Mesenchymal stem cell of adipose (primary cell): ENCODE measurements around a stretch of chr15.

DNA sequence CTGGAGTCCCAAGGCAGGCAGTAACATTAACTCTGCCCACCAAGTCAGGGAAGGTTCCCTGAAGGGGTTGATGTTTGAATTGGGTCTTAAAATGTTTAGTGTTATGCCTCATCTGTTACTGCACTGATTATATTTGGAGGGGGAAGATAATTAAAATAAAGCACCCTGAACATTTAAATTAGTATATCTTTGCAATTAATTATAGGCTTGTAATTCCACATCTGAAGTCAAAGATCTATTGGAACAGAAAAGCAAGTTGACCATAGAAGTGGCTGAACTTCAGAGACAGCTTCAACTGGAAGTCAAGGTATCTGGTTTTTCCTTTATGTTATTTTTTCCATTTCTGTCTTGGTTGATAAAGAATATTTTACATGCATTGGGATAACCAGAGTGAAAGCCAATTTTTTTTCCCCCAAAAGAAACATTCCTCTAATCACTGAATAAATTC lies 75.0 kb downstream of the CGNL1 start:
- CAGE, long polyA plus RNA, result no peak

DNA sequence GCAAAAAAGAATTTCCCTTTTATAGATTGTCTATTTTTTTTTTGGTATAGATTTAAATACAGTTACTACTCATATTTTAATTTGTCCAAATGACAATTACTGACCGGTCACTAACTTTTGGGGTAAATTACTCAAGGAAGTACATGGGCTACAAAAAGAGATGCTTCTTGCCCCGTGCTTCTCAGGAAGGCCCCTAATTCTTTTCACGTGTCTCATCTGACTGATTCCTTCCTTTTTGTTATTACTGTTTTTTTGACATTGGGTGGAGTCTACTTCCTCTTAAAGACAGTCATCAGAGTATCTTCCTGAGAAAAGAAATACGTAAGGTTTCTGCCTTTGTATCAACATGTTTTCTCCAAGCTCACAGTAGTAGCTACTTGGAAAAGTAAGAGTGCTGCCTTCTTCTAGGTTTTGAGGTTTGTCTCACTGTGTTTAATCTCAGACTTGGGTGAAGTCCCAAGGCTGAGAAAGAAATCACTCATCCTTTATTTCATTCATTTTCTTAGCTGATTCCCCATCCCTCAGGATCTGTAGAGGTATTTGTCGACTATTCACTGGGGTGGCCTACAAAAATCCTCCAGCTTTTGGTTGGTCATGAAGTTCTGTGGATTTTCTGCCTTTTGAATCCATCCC lies 4.6 kb upstream of the MYZAP start:
- CAGE, long polyA plus RNA, result no peak

GRCh38 chr15:57591256-57591638 lies 457 bp upstream of the MYZAP start:
- CAGE, long polyA plus RNA, result no peak

- CAGE, long polyA plus RNA, result no peak
Measured at GRCh38 chr15:57603892-57605075, 12.6 kb downstream of the MYZAP start.

DNA sequence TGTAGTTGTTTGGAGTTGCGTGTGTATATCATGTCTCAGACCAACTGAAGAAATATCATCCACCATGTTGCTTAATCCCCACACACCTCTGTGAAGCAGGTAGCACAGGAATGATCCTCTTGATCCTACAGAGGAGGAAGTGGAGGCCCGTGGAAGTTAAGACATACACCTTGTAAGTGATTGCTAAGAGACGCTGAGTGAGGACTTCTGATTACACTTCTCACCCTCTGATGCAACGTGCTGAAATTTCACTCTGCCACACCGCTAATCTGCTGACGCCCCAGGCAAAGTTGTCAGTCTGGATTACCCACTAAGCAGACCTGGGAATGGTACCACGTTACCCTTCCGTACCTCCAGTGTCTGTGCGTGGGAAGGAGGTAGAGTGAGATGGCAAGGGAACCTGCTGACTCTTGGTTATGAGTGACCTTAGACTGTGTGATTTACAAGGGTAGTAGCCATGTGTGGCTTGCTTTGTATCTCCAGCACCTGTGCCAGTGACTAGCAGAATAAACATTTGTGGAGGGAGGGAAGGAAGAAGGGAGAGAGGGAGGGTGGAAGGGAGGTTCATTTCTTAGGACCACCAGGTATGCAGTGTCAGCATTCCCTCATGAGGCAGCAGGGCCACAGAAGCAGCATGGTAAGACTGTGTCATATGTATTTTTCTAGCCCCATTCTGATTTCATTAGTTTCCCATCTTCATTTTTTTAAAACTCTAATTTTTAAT lies 115.1 kb downstream of the ALDH1A2 start:
- CAGE, long polyA plus RNA, result no peak

DNA sequence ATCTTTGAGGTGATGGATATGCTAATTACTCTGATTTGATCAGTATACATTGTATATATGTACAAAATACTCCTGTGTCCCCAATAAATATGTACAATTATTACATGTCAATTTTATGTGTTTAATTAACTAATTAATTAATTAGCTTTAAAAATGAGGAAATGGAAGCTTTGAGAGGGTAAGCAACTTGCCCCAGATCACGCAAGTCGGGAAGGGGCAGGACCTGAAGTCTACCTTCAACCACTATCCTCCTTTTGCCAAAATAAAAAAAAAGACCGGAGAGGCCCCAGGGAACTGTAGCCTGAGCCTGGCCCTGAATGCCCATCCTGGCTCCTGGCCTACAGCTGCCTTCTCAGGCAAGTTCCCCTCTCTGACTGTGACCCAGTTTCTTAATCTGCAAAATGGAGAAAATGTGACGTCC lies 102.2 kb upstream of the LIPC start:
- CAGE, long polyA plus RNA, result no peak

GRCh38 chr15:58476072-58476771 lies 44.4 kb downstream of the LIPC start:
- CAGE, long polyA plus RNA, result no peak

- CAGE, long polyA plus RNA, result no peak
Measured at GRCh38 chr15:58485136-58485582, 53.4 kb downstream of the LIPC start.

DNA sequence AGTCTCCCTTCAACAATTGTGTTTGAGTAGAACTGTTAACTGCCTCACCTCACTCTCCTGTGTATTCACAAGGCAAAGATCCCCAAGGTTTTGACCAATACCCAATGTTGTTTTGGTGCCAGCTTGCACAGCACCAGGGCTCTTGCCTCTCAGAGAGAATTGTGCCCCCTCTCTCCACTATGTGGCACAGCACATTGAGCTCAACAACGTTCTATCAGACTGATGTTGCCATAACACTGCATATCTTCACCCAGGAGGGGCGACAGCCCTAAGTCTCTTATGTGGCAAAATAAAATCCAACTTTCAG lies 85.3 kb downstream of the LIPC start:
- CAGE, long polyA plus RNA, result no peak

GRCh38 chr15:58522658-58523356 lies 91.0 kb downstream of the LIPC start:
- CAGE, long polyA plus RNA, result no peak

GRCh38 chr15:58641508-58642067 lies 107.9 kb downstream of the ADAM10 start:
- CAGE, long polyA plus RNA, result no peak

- CAGE, long polyA plus RNA, result no peak
Measured at GRCh38 chr15:58793684-58794051, 22.6 kb downstream of the MINDY2 start.

DNA sequence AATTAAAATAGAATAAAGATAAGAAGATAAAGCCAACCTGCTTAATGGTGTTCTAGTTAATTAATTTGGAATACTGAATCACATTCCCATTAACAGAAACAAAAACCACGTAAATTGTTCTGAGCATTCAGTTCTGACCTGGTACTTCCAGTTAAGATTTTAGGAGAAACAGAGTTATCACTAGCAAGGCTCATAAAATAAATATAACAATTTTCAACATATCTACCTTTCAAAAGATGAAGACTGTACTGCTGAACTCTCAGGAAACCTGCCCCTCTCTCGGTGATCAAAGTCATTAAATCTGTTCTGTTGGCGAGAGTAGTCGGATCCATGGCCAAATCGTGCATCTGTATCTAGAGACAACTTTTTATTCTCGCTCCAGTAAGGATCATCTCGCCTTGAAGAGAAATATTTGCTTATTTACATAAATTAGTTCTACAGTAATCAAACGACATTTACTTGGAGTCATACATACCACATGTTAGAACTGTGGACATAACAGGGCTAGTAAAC lies 45.3 kb downstream of the SLTM start:
- CAGE, long polyA plus RNA, result no peak

- CAGE, long polyA plus RNA, result no peak
Measured at GRCh38 chr15:58932895-58932968, 747 bp downstream of the SLTM start.

- CAGE, long polyA plus RNA, result no peak
Measured at GRCh38 chr15:58990895-58991710, 3.6 kb downstream of the RNF111 start.

DNA sequence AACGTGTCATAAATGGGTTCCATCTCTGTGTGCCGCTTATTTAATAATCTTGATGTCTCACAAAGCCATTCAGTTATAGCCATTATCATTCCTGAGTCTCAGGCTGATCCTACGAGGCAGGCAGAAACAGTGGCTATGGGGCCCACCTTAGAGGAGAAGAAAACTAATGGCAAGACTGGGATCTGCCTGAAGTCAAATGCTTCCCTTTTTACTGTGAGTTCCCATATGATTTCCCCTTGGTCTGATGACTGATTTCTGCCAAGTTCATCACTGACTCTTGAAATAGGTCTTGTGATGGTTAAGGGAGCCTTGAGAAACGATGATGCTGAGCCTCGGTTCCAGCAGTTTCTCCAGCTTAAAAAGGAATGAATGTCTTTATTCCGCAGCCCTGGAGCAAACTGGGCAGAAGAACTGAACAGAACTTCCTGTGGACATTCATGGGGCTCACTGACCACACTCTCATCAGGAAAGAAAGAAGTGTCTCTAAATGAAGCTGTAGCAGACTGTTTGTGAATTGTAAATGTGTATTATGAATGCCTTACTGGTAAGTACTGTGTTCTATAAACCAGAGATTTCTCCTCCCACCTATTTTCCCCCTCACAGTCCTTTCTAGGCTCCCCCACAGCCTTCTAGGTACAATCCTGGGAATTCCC lies 29.3 kb upstream of the LDHAL6B start:
- CAGE, long polyA plus RNA, result no peak

GRCh38 chr15:59273993-59274573 lies 67.4 kb downstream of the LDHAL6B start:
- CAGE, long polyA plus RNA, result no peak

GRCh38 chr15:59309864-59310522 lies 62.7 kb downstream of the MYO1E start:
- CAGE, long polyA plus RNA, result no peak

- CAGE, long polyA plus RNA, result no peak
Measured at GRCh38 chr15:59353843-59354588, 18.7 kb downstream of the MYO1E start.

DNA sequence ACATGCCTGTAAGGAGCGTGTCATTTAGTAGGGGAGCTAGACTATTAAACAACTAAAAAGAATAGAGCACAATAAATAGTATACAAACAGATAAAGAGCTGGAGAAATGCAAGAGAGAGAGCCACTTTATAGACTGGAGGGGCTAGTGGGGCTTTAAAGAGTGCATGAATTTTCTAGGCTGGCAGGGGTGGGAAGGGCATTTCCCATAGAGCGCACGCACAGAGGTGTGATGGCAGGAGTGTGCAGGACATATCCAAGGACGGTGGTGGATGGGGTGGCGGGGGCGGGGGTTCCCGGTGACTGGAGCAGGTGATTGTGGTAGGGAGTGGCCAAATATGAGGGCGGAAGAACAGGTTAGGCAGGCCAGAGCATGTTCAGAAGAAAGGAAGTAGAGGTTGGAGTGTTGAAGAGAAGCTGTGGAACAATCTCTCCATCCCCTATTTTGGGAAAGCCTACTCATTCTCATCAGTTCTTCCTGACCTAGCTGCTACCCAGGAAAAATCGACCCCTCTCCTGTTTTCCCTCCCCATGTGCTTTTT lies 18.1 kb downstream of the FAM81A start:
- CAGE, long polyA plus RNA, result no peak